Mesangial cell (primary cell): ENCODE results near the gene FOLR3.

DNA sequence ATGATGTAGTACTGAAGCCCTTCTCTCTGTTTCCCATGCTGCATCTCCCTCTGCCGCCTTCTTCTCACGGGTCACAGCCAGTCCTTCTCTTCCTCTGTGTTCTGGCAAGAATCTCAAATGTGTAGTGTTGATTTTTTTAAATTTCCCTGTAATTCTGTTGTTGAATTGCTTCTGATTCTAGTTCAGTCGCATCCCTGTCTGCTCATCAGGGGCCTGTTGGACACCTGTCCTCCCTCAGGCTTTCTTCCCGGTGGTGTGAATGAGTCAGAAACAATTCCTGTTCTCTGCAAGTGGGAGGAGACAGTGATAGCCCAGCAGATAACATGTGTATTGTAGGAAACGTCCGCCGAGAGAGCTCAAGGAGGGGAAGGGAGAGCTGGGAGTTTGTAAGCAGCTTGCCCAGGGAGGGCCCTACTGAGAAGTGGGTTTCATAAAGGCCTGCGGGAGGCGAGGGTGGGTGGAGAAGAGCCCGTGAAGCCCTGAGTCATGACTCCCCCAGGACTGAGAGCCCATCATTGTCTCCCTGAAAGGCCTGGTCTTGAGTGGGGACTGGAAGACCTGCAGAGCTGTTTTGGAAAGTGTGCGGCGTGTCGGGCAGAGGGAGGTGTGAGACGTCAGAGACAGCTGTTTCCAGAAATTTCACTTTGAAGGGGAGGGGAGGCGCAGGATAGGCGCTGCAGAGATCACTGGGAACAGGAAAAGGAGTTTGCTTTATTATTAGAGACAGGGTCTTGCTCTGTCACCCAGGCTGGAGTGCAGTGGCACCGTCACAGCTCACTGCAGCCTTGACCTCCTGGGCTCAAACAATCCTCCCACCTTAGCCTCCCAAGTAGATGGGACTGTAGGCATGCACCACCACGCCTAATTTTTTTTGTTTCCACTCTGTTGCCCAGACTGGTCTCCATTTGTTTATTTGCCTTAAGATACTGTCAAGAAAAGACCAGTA, 35.2 kb downstream of the NADSYN1 start:
- RAMPAGE, long total RNA, result no peak

- RAMPAGE, long total RNA, result no peak
Observed at GRCh38 chr11:71530378-71531436, 3.6 kb downstream of the KRTAP5-7 start.

DNA sequence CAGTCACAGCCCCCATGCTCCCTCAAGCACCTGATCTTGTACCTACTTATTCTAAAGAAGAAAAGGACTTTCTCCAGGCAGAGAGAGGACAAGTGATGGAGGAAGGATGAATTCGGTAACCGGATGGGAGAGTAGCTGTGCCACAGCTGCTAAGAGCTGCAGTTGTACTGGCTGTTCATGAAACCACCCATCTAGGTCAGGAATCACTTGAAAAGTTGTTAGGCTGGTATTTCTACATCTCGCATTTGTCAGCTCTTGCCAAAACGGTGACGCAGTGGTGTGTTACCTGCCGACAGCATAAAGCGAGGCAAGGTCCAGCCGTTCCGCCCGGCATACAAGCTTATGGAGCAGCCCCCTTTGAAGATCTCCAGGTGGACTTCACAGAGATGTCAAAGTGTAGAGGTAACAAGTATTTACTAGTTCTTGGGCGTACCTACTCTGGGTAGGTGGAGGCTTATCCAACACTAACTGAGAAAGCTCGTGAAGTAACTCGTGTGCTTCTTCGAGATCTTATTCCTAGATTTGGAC, 87.3 kb upstream of the DEFB108B start:
- RAMPAGE, long total RNA, result no peak

- RAMPAGE, long total RNA, result no peak
Observed at GRCh38 chr11:71893856-71894577, 15.8 kb downstream of the DEFB131B start.

GRCh38 chr11:71940566-71941279, 11.9 kb downstream of the RNF121 start:
- RAMPAGE, long total RNA, result no peak

DNA sequence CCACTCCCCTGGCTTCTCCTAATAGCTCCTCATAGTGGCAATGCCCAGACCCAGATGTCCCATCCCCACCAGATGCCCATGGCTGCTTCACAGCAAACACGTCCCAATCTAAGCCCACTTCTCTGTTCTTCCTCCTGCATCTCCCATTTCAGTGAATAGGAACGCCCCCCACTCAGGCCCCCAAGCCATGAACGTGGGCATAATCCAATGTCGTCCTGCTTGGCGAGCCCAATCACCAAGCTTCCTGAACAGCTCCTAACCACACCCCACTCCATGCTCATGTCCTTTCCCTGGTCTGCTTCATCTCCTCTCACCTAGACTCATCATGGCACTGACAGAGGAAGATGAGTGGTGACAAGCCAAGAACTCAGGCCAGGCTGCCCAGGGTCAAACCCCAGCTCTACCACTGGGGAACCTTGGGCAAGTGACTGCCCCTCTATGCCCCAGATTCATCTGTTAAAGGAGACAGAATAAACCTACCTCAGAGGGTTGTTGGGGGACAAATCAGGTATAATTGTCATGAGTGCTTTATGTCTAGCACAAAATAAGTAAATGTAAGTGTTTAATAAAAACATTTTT, 9.0 kb downstream of the IL18BP start:
- RAMPAGE, long total RNA, result no peak

GRCh38 chr11:72014253-72015370, 15.9 kb downstream of the IL18BP start:
- RAMPAGE, long total RNA, result no peak

DNA sequence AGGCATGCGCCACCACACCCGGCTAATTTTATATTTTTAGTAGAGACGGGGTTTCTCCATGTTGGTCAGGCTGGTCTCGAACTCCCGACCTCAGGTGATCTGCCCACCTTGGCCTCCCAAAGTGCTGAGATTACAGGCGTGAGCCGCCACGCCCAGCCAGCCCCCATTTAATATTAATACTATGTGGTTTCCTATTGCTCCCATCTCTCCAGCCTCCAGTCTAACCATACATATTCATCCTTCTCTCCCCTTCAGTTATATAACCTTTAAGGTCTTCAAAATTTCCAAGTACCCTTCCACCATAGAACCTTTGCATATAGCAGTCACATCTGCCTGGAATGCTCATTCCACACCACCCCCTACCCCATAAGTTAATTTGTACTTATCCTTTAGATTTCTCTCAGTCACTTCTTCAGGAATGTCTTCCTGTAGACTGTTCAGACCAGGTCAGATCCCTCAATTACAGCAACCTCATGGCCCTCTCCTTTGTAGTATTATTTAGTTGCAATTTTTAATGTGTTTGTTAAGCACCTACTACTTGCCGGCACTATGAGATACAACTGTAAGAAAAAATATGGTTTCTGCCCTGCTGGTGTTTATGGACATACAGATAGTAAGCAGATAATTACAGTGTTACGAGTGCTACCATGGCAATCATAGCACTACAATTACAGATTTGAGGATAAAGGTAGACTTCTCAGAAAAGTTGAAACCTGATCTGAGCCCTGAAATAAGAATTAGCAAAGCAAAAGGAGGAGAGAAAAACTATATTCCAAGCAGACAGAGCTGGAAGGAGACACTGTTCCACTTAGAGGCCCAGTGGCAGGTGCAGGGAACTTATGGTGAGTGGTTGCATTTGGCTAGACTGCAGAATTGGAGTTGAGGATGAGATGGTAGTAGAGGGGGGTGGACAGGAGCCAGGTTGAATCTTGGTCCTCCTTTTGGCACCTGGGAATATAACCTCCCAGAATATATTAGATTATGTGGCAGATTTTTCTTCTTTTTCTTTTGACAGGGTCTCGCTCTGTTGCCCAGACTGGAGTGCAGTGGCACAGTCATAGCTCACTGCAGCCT, 2.7 kb downstream of the LRRC51 start:
- RAMPAGE, long total RNA, result no peak

DNA sequence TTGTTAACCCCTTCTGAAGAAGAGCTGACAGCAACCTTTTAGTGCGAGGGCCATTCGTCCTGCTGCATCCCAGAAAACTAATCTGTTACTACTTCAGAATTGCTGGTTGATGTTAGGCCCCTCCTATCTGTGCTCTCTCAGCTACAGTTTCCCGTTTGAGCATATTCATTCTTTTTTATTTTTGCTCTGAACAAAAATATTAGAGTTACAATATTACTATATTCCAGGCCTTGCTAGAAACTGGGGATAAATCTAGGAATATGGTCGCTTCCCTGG, 410 bp upstream of the ANAPC15 start:
- RAMPAGE, long total RNA, result no peak

- RAMPAGE, long total RNA, result no peak
Observed at GRCh38 chr11:72135325-72135916, at the start of gene FOLR3. FOLR3 (plus strand) TSS chr11:72135725.

GRCh38 chr11:72221437-72221825, 3.1 kb upstream of the INPPL1 start:
- RAMPAGE, long total RNA, result no peak

- RAMPAGE, long total RNA, result no peak
Observed at GRCh38 chr11:72589566-72590168, 84.6 kb downstream of the PDE2A start.

GRCh38 chr11:72606003-72606804, 68.0 kb downstream of the PDE2A start:
- RAMPAGE, long total RNA, result no peak

DNA sequence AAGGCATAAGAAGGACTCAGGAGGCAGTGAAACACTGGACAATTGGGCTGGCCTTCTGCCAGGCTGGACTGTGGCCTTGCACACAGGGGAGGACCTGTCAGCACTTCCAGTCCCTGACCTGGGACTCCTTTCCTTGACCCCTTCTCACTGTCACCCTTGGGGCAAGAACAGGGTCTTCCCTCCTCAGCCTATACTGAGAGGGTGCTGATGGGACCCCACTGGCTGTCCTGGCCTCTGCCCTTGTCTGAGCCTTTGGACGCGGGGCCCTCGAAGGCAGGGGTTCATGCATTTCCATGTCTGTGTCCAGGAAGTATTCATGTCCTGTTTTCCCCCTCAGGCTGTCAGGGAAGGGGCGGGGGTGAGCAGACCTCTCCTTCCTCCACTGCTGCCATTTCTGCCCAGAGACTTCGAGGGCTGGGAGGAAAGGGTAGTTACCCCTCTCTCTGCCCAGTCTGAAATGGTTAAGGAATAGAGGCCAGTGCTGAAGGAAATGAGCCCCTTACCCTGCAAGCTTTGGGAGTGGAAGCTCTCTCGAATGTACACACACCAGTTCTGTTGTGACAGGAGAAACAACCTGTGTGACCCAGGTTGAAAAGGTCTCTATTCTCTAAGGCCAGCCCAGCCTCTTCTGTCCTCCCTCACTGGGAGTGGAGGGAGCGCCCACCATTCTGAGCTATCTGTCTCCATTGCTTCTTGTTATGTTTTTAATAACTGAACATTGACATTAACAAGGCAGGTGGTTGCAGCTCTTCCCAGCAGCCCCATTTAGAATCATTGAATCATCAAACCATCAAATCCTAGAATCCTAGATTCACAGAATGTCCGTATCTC, 39.4 kb downstream of the PDE2A start:
- RAMPAGE, long total RNA, result no peak

DNA sequence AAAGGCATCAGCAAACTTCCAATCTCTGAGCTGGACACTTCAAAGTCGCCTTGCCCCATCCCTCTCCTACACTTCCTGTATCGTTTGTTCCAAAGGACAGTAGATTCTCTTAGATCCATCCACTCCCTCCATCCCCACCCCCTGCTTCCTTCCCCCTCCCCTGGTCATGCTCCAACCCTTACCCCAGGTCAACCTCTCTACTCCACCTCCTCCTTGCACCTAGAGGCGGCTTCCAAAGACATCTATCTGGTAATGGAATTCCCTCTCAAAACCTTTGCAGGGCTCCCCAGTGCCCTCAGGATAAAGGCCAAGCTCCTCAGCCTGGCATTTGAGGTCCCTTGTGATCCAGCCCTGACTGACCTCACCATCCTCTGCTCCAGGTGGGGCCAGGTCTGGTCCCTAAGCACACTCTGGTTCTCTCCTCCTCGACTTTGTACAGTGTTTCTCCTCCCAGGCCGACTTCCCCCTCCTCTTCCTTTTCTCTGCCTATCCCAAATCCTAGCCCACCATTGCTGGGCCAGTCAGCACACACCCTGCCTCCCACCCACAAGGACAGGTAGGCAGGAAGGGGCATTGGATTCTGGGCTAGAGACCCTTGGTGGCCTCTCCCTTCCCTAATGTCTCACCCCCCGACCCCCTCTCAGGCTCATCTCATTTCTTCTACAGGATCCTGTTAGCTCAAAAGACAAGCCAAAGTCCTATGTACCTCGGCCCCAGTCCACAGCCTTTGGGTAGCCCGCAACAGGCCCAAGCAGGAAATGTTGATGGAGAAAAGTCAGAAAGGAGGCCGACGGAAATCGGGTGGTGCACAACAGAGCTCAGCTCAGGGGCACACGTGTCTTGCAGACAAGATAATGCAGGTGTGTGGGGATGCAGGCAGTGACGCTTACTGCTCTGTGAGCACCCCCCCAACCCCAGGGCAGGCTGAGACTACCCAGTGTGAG, 3.9 kb upstream of the PDE2A start:
- RAMPAGE, long total RNA, result no peak

DNA sequence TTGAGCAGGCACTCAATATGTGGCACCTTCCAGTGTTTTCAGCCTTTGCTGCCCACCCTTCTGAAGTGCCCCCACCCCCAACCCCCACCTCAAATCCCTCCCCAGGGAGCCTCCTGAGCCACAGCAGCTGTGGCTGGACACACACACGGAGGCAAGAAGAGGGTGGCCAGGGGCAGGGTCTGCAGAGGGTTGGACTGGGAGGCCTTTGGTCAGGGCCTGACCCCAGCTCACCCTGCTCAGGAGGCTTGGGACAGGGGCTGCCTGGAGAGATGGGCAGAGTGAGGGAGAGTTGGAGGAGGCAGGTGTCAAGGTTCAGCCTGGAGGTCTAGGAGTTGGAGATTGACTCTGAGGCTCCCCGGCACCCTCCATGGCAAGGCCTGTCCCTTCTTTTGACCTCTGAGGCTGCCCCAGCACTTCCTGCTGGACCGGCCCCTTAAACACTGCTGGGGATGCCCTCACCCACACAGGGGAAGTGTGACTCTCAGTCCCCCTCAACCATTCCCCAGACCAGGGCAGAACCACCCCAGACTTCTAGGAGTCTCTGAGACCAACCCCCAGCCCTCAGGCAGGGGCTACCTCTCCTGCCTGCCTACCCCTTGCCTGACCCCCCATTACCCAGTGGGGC, 8.8 kb downstream of the ARAP1 start:
- RAMPAGE, long total RNA, result no peak

DNA sequence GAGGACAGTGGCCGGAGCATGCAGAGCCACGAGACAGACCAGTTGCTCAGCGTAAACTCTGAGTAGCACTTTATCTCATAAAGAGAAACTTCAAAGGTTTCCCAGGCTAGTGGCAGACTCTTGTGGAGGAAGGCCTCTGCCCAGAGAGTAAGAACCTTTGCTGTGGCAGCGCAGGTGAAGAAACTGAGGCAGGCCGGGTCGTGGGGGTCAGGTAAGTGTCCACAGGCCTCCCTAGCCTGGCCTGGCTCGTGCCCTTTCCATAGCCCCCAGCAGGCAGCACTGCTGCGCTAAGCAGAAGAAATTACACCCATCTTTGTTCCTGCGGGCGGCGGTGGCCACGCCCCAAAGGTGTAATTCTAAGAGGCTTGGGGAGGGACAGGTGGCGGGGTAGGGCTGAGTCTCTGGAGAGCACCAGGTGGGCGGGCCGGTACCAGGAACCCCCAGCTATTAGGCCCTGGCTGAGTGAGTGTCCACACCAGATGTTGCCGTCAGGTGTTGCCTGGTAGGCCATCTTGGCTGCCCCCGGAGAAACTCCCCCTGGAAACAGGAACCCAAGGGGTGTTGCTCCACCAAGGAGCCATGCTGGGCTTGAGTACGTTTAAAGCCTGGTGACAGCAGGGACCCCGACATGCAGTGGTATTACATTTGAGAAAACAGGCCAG, 12.2 kb upstream of the ARAP1 start:
- RAMPAGE, long total RNA, result no peak

DNA sequence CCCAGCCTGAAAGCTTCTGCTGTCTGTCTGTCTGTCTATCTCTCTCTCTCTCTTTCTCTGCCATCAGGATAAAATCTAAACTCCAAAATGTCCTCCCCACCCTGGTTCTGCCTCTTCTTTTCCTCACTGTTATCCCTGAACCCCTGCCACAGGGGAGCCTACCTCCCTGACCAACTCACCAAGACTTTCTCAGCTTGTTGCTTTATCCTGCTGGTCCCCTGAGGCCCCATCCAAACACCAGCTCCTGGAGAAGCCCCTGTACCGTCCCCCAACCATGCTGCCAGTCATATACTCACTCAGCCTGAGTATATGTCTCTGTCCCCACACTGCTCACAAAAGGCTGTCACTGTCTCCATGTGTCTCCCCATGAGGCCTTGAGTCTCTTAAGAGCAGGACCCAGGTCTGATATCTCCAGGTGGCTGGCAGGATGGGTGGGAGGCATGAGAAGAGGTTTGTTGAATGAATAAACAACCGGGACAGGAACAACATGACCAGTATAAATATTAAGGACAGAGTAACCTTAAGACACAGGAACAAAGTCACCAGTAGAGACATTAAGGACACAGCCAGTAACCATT, 20.5 kb upstream of the ARAP1 start:
- RAMPAGE, long total RNA, result no peak

GRCh38 chr11:72776811-72777543, 16.9 kb downstream of the STARD10 start:
- RAMPAGE, long total RNA, result no peak

DNA sequence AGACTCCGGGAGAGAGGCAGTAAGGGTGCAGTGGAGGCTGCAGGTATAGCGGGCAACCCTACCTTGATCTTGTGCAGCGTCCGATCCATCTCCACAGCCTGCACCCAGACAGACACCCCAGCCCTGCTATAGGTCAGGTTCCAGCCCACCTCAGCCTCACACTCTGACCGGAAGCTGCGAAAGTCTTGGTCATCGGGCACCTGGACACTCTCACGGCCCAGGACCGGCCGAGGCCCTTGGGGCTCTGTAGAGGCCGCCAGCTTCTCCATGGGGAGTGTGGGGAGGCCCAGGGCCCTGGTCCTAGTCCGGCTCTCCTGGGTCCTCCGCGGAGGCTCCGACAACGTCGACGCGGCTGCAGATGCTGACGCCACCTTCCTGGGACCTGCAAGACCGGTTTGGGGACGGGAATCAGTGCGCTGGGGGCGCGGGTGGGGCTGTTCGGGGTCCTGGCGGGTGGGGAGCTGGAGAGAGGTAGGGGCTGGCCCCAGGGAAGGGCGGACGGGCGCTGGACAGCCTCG, 12.9 kb downstream of the STARD10 start:
- RAMPAGE, long total RNA, result no peak